Testis (tissue), 5 donors: ENCODE measurements around the gene SPEF1.

DNA sequence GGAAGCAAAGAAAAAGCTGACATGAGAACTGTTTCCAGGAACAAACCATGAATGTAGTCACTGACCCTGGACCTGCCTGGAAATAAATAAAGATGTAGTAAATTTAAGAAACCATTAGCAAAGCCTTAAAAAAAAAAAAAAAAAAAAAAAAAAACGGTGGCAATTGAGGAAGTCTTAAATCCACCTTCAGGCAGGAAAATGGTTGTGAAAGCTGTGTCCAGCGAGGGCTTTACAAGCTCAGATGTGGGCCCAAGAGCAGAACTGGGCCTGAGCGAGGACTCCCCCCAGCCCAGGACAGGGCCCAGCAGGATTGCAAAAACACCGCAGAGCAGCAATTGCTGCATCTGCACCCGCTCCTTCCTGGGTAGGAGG is 10.3 kb downstream of the GFRA4 start:
- PRO-cap, 3 experiments, result peak in 2 of 3 experiments; most common plus-strand start position 141 of the sequence (in 2)
- RAMPAGE, long total RNA, 2 experiments, result no peak in any of the 2 experiments
- RRBS, result no CpG with 5 or more reads among the region's 5 CpGs

- PRO-cap, 3 experiments, result peak in 3 of 3 experiments; most common plus-strand start chr20:3781510 (in 1); most common minus-strand start chr20:3781415 (in 2)
- RAMPAGE, long total RNA, 2 experiments, result no peak in any of the 2 experiments
- RRBS, result no CpG with 5 or more reads among the region's 10 CpGs
Measured at GRCh38 chr20:3781332-3781751, at the start of gene SPEF1. SPEF1 (minus strand) TSS chr20:3781448.

DNA sequence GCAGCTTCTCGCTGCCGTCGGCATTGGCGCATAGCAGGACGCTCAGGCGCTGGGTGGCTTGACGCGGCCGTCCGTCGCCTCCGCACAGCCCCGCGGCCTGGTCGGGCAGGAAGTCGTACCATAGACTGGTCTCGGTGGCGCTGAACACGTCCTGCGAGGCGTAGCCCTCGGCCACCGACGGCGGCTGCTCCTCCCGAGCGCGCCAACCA is 870 bp downstream of the CENPB start:
- PRO-cap, 3 experiments, result peak in 1 of 3 experiments; most common plus-strand start position 128 of the sequence (in 1)
- RAMPAGE, long total RNA, 2 experiments, result no peak in any of the 2 experiments
- RRBS, result no CpG with 5 or more reads among the region's 28 CpGs

DNA sequence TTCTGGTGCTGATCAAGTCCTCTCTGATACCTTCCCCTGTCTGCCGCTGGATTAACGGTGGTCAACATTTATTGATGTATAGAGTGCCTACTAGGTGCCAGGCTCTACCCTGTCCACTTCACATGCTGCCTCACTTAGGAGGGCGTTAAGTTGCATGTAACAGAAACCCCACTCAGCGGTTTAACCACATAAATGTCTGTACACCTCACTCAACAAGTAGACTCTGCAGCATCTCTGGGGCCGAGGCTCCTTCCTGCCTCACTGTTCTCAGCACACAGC is 4.5 kb upstream of the AP5S1 start:
- PRO-cap, 3 experiments, result no peak in any of the 3 experiments
- RAMPAGE, long total RNA, 2 experiments, result no peak in any of the 2 experiments
- RRBS, result no CpG with 5 or more reads among the region's 5 CpGs

- PRO-cap, 3 experiments, result peak in 1 of 3 experiments; most common plus-strand start chr20:3846199 (in 1)
- RAMPAGE, long total RNA, 2 experiments, result no peak in any of the 2 experiments
- RRBS, result 1% methylated on average over 3 of the region's 21 CpGs
Measured at GRCh38 chr20:3846005-3846547, 558 bp upstream of the MAVS start.

GRCh38 chr20:3875059-3875802 is 14.0 kb upstream of the PANK2 start:
- PRO-cap, 3 experiments, result no peak in any of the 3 experiments
- RAMPAGE, long total RNA, 2 experiments, result no peak in any of the 2 experiments
- RRBS, result no CpG with 5 or more reads among the region's 6 CpGs

DNA sequence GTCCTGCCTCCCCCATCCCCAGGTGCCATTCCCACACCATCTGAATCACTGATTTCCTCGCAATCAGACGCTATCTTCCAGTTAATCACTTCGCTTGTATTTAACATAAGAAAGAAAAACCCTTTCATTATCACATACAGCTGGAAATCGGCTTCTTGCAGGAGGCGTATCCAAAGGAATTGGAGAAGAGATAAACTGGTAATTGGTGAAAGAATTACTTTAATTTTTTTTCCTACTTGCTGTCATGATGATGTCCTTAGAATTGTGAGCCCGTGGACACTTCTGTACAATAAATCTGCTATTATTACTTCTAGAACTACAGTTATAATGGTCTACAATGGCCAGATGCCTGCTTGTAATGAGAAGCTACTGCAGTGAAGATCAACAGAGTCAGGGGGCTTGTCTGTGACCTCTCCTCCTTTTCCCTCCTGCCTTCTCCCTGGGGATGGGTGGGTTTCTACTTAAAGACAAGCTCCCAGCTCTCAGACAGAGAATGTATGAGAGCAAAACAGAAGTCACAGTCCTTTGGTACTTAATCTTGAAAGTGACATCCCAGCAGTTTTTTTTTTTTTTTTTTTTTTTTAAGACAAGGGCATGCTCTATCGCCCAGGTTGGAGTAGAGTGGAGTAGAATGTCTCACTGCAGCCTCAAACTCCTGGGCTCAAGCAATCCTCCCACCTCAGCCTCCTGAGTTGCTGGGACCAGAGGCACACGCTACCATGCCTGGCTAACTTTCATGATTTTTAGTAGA is 13.2 kb upstream of the PANK2 start:
- PRO-cap, 3 experiments, result no peak in any of the 3 experiments
- RAMPAGE, long total RNA, 2 experiments, result no peak in any of the 2 experiments
- RRBS, result no CpG with 5 or more reads among the region's 8 CpGs

DNA sequence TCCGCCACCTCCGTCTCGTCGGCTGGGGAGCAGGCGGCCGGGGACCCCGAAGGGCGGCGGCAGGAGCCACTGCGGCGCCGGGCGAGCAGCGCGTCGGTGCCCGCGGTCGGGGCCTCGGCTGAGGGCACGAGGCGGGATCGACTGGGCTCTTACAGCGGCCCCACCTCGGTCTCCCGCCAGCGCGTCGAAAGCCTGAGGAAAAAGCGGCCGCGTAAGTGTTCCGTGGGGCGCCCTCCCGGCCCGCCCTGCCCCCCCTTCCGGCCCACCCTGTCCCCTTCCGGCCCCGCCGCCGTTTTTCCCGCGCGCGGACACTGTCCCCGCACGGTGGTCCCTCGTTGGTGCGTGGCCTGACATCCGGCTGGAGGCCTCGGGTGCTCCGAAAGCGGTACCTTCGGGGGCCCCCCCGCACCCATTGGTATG is 341 bp downstream of the PANK2 start:
- PRO-cap, 3 experiments, result peak in 3 of 3 experiments; most common plus-strand start position 322 of the sequence (in 3); most common minus-strand start position 259 of the sequence (in 2)
- RAMPAGE, long total RNA, 2 experiments, result start-site peak on the plus strand in 1 of 2 experiments, centred at position 325 of the sequence, 163 reads per replicate
- RRBS, result 1% methylated on average over 23 of the region's 55 CpGs

DNA sequence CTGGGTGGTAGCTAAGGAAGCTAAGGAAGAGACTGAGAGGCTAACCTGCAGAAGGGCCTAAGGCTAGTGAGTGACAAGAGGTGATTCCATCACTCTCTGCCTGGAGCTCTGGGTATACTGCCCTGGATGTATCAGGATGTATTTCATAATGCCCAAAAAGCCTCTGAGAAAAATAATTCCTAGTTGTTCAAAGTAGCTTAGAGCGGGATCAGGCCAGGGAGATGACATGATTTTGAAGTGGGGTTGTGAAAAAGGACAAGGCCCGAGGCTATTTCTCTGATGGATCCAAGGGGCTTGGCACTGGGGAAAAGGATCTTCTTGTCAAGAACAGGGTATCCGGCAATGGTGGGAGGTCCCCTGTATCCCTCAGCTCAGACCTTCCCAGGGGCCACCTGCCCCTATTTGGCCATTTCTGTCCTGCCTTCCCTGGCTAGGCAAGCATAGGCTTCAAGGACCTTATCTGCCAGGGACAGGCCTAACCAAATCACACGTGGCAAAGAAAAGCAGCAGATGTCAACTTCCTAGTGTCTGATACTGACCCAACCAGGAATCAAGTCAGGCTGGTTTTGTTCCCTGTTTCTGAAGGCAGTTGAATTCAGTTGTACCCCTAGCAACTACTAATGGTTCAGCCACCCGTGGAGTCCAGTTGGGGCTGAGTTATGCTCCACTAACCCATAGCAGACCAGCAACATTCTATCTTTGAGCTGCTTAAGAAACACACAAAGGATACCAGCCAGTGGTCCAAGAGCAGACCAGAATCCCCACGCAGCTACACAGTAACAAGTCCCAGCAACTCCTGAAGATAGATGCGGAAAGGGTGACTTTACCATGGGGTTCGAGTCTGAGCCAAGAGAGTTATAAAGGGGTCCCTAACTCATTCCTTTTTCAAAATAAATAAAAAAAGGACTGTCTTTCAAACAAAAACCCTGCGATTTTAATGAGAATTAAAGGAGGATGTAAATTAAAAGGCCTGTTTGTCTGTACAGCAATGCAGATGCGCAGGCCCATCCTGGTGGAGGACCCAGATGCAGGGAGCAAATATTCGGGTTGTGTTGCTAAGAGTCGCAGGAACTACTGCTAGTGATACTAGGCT is 41.7 kb downstream of the PANK2 start:
- PRO-cap, 3 experiments, result no peak in any of the 3 experiments
- RAMPAGE, long total RNA, 2 experiments, result no peak in any of the 2 experiments
- RRBS, result no CpG with 5 or more reads among the region's 12 CpGs

- PRO-cap, 3 experiments, result peak in 2 of 3 experiments; most common minus-strand start chr20:3980939 (in 2)
- RAMPAGE, long total RNA, 2 experiments, result no peak in any of the 2 experiments
- RRBS, result no CpG with 5 or more reads among the region's 5 CpGs
Measured at GRCh38 chr20:3980590-3981194, 34.7 kb downstream of the RNF24 start.

- PRO-cap, 3 experiments, result no peak in any of the 3 experiments
- RAMPAGE, long total RNA, 2 experiments, result no peak in any of the 2 experiments
- RRBS, result no CpG with 5 or more reads among the region's 4 CpGs
Measured at GRCh38 chr20:4217444-4217875, 31.6 kb downstream of the ADRA1D start.

GRCh38 chr20:4790111-4790404 is 33.4 kb downstream of the RASSF2 start:
- PRO-cap, 3 experiments, result no peak in any of the 3 experiments
- RAMPAGE, long total RNA, 2 experiments, result no peak in any of the 2 experiments
- RRBS, result no CpG with 5 or more reads among the region's 2 CpGs

DNA sequence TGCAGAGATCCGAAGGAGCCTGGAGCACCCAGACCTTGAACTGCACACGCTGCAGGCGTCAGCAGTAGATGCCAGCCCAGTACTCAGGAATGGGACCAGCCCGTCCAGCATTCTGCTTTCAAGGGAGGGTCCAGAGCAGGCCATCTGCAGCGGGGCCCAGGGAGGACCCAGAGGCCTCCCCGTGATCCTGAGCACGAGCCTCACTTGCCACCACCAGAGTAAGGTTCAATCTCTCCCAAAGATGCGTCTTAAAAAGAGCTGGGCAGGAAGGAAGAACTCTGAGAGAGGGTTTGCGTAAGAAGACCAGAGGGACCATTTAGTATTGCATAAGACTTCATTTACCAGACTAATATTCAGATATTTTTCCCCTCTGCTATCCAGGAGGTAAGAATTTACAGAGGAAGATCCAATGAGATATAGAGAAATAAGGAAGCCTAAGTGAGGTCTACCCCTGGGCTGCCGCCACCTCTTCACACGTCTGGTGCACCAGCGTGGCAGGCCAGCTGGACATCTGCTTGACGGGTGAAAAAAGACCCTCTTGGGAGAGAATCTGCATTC is 5.5 kb upstream of the RASSF2 start:
- PRO-cap, 3 experiments, result no peak in any of the 3 experiments
- RAMPAGE, long total RNA, 2 experiments, result no peak in any of the 2 experiments
- RRBS, result no CpG with 5 or more reads among the region's 13 CpGs

DNA sequence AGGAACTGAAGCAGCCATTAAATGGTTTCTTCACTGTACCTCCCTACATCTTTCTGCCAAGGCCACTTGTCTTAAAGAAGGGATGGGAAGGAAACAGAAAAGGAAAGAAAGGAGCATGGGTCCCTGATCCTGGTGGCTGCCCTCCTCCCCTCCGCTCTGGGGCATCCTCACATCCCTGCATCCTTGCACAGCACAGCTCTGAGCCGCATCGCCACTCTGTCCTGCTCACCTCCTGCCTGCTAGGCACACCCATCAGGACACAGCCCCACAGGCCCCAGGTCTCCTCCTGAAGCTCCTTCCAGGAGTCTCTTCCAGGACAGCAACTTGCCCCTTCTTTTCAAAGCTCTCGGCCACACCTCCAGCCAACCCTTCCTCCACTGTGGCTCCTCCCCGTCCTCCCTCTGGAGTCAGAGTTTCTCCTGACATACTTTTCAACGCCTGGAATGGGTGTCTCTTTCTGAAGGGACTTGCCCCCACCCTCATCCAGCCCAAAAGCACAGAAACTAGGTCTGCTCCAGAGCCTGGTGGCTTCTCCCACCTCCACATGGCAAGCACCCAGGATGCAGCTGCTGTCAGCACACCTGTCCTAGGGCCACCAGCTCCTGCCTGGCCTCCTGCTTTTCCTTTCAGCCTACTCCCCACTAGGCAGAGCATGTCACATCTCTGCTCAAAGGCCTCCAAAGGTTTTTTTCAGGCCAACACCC is 77.3 kb downstream of the SLC23A2 start:
- PRO-cap, 3 experiments, result peak in 3 of 3 experiments; most common minus-strand start position 311 of the sequence (in 3)
- RAMPAGE, long total RNA, 2 experiments, result no peak in any of the 2 experiments
- RRBS, result no CpG with 5 or more reads among the region's 6 CpGs

DNA sequence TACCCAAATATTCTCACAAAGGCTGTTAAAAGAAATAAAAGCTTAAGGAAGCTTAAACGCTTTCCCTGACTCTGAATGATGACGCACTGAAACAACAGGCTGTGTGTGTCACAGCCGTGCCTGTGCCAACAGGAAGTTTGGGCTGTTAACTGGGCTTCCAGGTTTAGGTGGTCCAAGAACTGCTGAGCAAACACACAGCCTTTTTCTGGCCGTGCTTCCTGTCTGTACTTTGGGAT is 75.2 kb downstream of the SLC23A2 start:
- PRO-cap, 3 experiments, result peak in 3 of 3 experiments; most common plus-strand start position 166 of the sequence (in 2); most common minus-strand start position 77 of the sequence (in 3)
- RAMPAGE, long total RNA, 2 experiments, result no peak in any of the 2 experiments
- RRBS, result no CpG with 5 or more reads among the region's 4 CpGs

GRCh38 chr20:5128845-5129152 is 2.0 kb downstream of the CDS2 start:
- PRO-cap, 3 experiments, result peak in 1 of 3 experiments; most common minus-strand start chr20:5129062 (in 1)
- RAMPAGE, long total RNA, 2 experiments, result no peak in any of the 2 experiments
- RRBS, result no CpG with 5 or more reads among the region's 5 CpGs

DNA sequence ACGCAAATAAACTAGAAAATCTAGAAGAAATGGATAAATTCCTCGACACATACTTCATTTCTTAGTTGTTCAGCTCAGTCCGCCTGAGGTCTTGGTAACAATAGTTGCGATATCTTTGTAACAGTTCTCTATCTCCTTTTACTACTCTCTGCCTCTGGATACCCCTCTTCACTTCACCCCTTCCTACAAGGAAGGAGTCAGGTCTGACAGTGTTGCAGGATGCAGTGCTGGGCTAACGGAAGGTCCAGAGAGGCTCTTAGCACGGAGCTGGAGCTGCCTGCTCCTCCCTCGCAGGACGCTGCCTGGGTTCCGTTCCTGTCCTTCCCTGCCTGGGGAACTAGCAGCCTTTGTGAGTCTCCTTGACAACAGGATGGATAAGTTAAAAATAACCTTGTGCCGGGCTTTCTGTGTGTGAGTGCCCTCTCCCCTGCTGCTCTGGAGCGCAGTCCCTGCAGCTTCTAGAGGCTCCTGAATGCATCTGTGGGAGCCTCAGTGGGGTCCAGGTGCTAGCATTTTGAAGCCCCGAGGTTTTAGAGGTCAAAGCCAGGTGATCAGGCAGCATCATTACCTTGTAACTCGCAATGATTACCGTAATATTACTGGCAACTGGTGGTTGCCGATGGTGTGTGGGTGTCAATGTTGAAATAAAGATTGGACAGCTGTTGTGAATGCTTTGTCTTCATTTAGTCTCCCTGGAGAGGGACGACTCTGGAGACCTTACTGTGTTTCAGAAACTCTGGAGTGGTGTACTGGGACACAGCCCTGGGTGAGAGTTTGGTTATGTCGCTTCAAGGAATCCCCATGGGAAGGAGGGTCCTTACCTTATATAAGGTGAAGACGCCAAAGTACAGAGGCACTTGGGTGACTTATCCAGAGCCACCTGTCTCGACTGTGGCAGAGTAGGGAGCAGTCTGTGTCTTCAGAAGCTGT is 44.4 kb downstream of the CDS2 start:
- PRO-cap, 3 experiments, result no peak in any of the 3 experiments
- RAMPAGE, long total RNA, 2 experiments, result no peak in any of the 2 experiments
- RRBS, result no CpG with 5 or more reads among the region's 19 CpGs

DNA sequence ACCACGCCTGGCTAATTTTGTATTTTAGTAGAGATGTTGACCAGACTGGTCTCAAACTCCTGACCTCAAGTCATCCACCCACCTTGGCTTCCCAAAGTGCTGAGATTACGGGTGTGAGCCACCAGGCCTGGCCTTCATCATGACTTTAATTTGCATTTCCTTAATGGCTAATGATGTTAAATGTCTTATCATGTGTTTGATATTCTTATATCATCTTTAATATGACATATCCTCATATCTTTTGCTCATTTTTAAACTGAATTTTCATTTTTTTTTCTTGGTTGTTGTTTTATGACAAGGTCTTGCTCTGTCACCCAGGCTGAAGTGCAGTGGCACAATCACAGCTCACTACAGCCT is 70.2 kb downstream of the GPCPD1 start:
- PRO-cap, 3 experiments, result no peak in any of the 3 experiments
- RAMPAGE, long total RNA, 2 experiments, result no peak in any of the 2 experiments
- RRBS, result no CpG with 5 or more reads among the region's 2 CpGs

- PRO-cap, 3 experiments, result no peak in any of the 3 experiments
- RAMPAGE, long total RNA, 2 experiments, result no peak in any of the 2 experiments
- RRBS, result no CpG with 5 or more reads among the region's 8 CpGs
Measured at GRCh38 chr20:5544555-5545148, 66.2 kb downstream of the GPCPD1 start.

DNA sequence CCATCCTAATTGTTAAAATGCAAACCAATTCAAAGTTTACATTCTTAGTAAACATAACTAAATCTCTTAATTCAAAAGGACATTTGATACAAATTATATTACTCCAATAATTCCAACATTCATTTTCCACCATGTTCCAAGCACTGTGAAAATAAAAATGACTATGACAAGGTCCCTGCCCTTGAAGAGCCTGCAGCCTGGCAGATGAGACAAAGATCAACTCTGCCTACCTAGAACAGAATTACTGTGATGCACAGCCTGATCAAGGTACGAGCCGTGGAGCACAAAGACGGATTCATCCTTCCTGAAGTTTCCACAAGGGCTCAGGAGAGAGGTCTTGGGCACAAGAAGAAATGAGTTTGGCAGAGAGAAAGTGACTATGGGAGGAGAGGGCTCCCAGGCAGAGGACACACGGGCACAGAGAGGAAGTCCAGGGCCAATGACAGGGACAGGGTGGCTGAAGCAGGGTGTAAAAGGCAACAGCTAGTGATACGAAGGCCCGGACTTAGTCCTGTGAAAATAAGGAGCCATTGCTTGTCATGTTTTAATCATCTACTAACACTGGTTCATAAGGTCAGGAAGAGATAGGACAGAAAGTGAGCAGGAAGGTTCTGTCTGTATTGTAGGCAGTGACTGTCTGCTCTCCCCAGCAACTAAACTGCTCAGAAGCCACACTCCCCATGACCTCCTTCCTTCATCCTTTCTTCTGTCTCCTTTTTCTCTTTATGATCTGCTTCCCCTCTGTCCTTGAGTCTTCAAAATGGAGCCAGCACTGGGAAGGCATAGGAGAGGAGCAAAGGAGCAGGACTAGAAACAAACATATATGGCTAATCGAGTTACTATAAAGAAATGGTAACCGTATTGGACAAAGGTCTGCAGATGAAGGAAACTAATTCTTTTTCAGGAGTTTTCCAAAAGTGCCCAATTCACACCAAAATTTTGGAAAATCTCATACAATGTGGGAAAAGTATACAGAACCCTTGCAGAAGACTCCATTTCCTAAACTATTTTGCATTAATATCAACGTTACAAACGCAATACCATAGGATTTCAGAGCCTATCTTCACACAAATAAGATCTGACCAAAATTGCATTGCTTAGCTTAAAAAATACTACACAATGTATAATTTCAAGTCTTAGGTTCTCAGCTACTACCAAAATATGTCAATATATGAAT is 65.3 kb downstream of the GPCPD1 start:
- PRO-cap, 3 experiments, result no peak in any of the 3 experiments
- RAMPAGE, long total RNA, 2 experiments, result no peak in any of the 2 experiments
- RRBS, result no CpG with 5 or more reads among the region's 10 CpGs